Cytotoxic T cell (primary cell): ENCODE data around the genes CA7, CDH16, CIAO2B, PHAF1, B3GNT9, HSF4 and MATCAP1.

GRCh38 chr16:66512734-66513088 is 37.2 kb downstream of the TK2 start:
- PRO-cap, 2 experiments: no peak in any of the 2 experiments

GRCh38 chr16:66580221-66580930 is 1.1 kb downstream of the CMTM2 start:
- PRO-cap, 2 experiments: no peak in any of the 2 experiments

DNA sequence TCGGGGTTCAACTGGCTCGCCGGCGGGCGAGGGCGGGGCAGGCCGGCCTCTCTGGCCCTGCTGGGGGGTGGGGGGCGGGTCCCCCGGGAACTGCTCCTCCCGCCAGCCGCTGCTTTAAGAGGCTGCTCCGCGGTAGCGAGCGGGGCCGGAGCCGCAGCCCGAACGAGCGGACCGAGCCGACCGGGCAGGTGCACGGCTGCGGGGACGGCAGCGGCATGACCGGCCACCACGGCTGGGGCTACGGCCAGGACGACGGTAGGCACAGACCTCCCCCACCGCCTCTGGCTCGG is at the start of gene CA7:
TSS of gene CA7 (plus strand) at position 142 of the 290 bp plus-strand sequence.
- PRO-cap, 2 experiments: no peak in any of the 2 experiments

GRCh38 chr16:66871644-66872206 is 8.6 kb upstream of the PDP2 start:
- PRO-cap, 2 experiments: no peak in any of the 2 experiments

DNA sequence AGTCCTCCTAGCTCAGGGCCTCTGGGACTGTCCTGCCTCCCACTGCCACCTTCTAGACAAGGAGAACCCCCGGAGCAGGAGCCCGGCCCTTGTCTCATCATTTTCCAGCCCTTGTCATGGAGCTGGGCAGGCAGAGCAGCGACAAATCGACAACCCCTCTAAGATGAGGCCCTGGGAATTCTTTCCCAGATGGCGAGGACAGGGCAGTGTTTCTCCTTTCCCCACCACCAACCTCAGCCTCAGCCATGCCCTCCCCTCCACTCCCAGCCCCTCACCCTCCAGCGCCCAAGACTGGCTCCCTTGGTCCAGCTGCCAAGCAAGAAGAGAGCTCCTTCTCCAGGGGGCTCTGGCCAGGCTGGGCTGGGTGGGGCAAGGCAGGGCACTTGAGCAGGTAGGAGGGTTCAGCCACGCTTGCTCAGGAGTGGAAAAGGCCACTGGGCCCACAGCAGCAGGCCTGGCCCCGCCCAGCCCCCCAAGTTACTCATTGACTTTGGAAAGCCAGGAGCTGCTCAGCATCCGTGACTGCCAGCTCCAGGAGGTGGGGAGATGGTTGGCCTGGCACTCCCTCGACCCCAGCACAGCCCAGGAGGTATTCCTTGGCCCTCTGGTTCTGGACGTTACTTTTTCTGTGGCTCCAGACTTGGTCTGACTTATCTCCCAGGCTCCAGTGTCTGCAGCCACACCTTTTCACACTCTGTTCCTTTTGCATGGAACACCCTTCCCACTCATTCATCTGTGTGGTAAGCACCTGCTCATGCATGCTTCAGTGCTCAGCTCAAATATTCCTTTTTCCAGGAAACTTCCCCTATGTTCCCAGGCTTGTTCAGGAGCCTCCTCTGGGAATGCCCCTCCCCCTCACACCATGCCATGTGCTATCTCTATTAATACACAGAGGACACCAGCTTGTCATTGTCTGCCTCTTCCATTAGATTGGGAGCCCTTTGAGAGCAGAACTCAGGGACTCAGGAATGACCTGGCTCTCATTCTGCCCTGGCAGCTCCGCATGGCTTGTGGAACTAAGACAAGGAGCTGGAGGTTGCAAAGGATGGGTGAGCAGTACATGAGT is at the start of gene CDH16:
TSS of gene CDH16 (minus strand) at position 357 of the 1,066 bp plus-strand sequence.
- PRO-cap, 2 experiments: no peak in any of the 2 experiments

DNA sequence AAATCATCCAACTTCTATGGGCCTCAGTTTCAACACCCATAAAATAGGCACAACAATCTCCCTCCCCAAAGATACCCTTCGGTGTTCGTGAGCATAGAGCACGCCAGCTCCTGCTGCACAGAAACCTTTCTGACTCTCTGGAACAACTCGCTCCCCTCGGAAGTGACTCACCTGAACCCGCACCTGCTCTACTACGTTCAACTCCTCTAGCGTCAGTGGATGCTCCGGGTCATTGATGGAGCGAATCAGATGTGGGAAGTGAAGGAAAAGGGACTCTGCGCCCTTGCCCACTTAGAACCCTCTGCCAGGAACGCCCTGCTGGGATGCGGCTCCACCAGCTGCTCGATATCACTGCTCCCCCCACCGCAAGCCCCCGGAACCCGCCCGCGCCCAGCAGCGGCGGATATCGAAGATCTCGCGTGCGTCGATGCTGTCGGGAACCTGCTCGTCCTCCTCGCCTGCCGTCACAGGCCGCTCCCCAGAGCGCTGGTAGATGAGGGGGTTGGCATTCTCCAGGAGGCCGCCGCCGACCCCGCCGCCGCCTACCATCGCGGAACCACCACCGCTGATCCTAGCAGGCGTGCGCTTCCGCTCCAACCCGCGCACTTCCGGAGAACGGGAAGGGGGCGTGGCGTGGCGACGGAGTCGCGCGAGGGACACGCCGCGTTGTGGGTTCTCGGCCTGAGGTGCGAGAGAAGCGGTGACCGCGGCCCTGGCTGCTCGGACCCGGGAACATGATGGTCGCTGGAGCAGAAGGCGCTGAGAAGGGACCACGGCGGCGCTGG is at the start of gene CIAO2B:
TSS of gene CIAO2B (minus strand) at position 587 of the 785 bp plus-strand sequence.
- PRO-cap, 2 experiments: peak in 2 of 2 experiments; most common plus-strand start position 634 of the sequence (in 2); most common minus-strand start position 164 of the sequence (in 2)

GRCh38 chr16:66974681-66975232 is 13.6 kb upstream of the CES4A start:
- PRO-cap, 2 experiments: peak in 2 of 2 experiments; most common plus-strand start chr16:66975071 (in 2)

DNA sequence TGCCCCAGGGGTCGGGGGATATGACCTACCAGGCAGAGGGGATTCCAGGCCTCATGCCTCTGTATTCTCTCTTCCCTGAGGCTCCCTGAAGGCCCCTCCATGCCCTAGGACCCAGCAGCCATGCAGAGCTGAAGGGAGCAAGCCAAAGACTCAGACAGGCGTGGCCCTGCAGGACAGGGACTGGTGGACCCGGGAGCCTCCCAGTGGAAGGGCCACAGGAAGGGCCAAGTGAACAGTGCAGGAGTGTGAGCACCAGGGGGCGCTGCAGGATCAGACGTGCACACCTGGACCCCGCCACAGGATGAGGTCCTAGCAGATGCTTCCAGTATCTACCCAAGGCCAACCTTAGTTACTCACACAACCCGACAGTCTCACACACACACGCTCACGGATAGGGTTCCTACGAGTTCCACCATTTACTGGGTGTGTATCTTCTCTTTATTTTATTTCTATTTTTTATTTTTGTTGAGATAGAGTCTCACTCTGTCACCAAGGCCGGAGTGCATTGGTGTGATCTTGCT is 10.7 kb upstream of the CES4A start:
- PRO-cap, 2 experiments: no peak in any of the 2 experiments

GRCh38 chr16:67029569-67030608 is 940 bp downstream of the CBFB start:
- PRO-cap, 2 experiments: peak in 2 of 2 experiments; most common plus-strand start chr16:67029965 (in 2); most common minus-strand start chr16:67029917 (in 2)

DNA sequence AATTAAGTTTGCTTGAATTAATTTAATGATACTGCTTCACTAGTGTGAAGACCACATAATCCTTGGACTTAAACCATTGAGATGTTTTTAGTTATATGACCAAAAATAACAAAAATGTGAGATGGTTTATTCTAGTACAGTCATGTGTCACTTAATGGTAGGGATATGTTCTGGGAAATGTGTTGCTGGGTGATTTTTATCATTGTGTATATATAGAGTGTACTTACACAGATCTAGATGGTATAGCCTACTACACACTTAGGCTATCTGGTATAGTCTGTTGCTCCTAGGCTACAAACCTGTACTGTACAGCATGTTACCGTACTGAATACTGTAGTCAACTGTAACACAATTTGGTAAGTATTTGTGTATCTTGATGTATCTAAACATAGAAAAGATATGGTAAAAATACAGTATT is 10.0 kb downstream of the CBFB start:
- PRO-cap, 2 experiments: no peak in any of the 2 experiments

GRCh38 chr16:67098651-67099409 is 10.9 kb upstream of the PHAF1 start:
- PRO-cap, 2 experiments: no peak in any of the 2 experiments

DNA sequence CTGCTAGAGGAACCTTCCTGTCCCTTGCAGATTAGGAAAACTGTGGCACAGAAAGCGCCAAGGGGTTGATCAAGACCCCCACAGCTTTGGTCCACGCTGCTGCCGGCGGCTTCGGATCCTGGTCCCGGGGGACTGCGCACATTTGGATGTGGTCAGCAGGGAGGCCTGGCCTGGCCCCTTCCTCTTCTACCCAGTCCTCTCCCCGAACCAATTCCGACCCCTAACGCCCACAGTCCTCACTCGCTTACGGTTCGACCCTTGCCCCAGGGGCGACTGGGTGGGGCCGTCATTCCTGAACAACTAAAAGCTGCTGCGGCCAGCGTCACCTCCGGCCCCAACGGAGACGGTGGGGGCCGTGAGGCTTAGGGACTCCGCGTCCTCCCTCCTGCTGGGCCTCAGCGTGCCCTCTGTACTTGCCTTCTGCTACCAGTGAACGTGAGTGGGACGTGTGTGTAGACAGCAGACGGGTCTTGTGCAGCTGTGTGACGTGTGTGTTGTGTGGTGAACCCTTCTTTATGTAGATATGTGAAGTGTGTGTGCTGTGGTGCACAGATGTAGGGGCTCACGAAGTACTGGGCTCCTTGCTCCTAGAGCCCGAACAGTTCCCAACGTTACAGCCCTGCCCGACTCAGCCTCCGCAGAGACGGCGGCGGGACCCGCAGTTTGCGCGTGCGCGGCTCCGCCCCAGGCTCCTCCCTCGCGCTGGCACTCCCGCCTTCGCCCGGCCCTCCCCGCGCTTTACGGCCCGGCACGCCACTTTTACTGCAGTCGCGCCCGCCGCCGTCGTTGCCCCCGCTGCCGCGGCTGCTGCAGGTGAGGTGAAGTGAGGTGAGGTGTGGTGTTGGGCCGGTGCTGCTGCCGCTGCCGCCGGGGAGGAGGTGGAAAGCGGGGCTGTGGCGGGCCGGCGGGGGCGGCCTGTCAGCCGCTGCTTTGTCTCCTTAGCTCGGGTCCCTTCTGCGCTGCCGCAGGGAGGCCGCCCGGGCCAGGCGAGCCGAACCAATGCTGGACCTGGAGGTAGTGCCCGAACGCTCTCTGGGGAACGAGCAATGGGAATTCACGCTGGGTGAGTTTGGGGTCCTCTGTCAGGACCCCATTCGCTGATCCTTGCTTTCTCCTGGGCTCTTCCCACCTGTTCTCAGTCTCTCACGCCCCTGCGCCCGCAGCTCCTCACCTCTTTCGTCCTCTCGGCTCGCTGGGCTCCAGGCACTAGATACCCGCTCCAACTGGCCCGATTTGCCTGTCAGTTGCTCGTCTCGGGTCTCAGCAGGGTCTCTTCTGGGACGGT is at the start of gene PHAF1:
TSS of gene PHAF1 (plus strand) at position 765 of the 1,285 bp plus-strand sequence.
- PRO-cap, 2 experiments: peak in 2 of 2 experiments; most common plus-strand start position 816 of the sequence (in 2); most common minus-strand start position 637 of the sequence (in 2)

- PRO-cap, 2 experiments: no peak in any of the 2 experiments
These were observed 1.5 kb downstream of the B3GNT9 start for GRCh38 chr16:67148890-67150027.

DNA sequence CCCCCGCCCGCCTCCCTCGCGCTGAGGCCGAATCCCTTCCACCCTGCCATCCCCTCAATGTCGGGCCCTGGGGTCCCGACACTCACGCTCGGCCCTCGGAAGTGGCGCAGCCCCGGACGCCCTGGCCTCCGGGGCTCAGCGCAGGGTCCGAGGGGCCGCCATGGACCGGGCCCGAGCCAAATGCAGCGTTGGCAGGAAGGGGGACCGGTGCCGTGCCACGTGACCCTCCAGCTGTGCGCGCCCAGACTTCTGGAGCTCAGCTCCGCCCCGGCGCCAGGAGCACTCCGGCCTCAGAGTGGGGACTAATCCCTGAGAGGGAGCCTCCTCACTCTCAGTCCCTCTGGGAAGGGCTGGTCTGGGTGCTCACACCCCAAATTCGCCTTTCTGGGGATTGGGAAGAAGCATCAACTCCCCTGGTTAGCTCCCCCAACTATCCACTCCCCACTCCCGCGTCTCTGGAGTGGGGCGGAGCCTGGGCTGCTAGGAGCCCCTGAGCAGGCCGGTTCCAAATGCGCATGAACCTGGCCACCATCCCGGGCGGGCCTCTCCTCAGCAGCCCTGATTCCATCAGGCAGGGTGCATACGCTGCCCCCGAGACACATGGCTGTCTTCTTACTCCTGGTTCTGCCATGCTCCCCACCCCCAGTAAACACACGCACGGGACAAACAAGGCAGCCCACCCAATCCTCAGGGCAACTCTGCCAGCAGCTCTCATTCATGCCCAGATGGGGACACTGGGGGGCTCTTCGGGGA is at the start of gene B3GNT9:
TSS of gene B3GNT9 (minus strand) at position 220 of the 753 bp plus-strand sequence.
- PRO-cap, 2 experiments: peak in 1 of 2 experiments; most common minus-strand start position 181 of the sequence (in 1)

- PRO-cap, 2 experiments: no peak in any of the 2 experiments
These were observed at the start of gene HSF4 for GRCh38 chr16:67164354-67165118. TSS of gene HSF4 (plus strand) at chr16:67164745.

- PRO-cap, 2 experiments: peak in 2 of 2 experiments; most common plus-strand start chr16:67183770 (in 2); most common minus-strand start chr16:67183910 (in 2)
These were observed at the start of gene MATCAP1 for GRCh38 chr16:67183634-67184757. TSS of gene MATCAP1 (minus strand) at chr16:67183963.

GRCh38 chr16:67235961-67236779 is 9.2 kb downstream of the TMEM208 start:
- PRO-cap, 2 experiments: no peak in any of the 2 experiments

- PRO-cap, 2 experiments: no peak in any of the 2 experiments
These were observed 29.8 kb downstream of the TPPP3 start for GRCh38 chr16:67363238-67364115.

- PRO-cap, 2 experiments: no peak in any of the 2 experiments
These were observed 9.7 kb downstream of the ZDHHC1 start for GRCh38 chr16:67406434-67407094.

GRCh38 chr16:67421953-67422152 is 5.6 kb upstream of the ZDHHC1 start:
- PRO-cap, 2 experiments: no peak in any of the 2 experiments